T47D (cell line): ENCODE measurements around a stretch of chr14.

DNA sequence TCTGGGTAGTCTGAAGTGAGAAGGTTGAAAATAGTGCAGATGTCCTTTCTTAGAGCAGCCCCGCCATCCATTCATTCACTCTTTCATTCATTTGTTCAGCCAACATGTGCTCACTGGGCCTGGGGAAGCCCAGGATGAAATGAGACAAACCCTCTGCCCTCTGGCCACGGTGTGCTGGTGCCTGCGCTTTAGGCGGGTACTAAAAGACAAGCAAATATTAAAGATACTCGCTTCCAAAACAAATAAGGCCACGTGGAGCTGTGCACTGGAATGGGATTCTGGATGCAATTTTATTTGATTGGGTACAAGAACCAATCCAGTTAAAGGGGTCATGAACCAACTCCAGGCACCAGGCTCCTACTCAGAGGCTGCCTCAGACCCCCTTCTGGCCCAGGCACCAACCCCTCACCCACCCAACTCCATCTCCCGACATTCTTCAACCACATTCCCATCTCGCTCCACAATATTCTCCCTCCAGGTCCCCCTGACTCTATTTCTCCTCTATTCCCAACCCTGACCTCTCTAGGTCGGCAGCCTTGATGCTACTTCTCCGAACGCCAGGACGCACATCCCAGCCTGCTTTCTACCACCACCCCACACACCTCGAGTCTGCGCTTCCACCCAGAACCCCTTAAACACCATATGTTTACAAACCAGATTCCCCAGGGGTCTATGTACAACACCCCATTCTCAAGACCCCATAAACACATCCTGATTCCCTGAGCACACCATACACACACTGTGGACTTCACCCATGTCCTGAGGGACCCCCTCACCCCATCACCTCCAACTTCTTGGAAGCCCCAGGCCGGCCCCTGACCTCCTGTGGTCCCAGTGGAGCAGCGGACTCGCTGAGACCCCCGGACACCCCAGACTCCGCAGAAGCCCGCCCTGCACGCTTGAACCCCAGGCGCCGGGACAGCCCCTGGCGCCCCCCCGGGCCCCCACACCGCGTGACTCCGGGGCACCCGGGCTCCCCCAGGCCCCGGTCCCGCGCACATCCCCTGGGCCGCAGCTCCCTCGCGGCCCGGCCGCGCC, 870 bp downstream of the TTC7B start:
- RRBS = 6% methylated on average over 16 of the region's 38 CpGs

- RRBS = no CpG with 5 or more reads among the region's 38 CpGs
Measured at GRCh38 chr14:90827973-90828508, 11.8 kb upstream of the TTC7B start.

GRCh38 chr14:90969679-90970362, 90.6 kb downstream of the RPS6KA5 start:
- RRBS = no CpG with 5 or more reads among the region's 2 CpGs

GRCh38 chr14:91060785-91061039, 271 bp upstream of the RPS6KA5 start:
- RRBS = no CpG with 5 or more reads among the region's 17 CpGs

GRCh38 chr14:91154721-91155320, 40.9 kb downstream of the DGLUCY start:
- RRBS = no CpG with 5 or more reads among the region's 14 CpGs

- RRBS = no CpG with 5 or more reads among the region's 3 CpGs
Measured at GRCh38 chr14:91164537-91165103, 50.7 kb downstream of the DGLUCY start.

DNA sequence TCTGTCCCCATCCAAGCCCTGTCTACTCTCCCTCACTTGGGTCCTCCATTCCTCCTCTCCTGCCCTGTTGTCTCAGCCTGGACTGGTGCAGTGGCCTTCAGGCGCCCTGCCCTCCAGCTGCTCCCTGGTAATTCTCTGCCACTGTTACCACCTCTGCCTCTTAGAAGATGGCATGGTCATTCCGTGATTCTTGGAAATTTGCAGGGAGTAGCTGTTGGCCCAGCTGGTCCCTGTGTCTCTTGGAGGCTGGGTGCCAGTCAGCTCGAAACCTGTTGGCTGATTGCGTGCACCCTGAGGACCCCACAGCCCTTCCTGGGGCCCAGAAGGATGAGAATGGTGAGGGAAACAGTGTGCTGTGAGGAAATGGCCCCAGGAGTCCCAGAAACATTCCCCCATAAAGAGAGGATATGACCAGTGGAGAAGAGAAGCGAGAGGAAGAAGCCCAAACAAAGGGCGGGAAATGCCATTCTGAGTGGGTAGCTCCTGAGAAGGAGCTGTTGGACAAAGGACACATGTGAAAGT, 22.4 kb downstream of the GPR68 start:
- RRBS = no CpG with 5 or more reads among the region's 6 CpGs

- RRBS = 84% methylated on average over 18 of the region's 71 CpGs
Measured at GRCh38 chr14:91233712-91234666, 10.5 kb downstream of the GPR68 start.

DNA sequence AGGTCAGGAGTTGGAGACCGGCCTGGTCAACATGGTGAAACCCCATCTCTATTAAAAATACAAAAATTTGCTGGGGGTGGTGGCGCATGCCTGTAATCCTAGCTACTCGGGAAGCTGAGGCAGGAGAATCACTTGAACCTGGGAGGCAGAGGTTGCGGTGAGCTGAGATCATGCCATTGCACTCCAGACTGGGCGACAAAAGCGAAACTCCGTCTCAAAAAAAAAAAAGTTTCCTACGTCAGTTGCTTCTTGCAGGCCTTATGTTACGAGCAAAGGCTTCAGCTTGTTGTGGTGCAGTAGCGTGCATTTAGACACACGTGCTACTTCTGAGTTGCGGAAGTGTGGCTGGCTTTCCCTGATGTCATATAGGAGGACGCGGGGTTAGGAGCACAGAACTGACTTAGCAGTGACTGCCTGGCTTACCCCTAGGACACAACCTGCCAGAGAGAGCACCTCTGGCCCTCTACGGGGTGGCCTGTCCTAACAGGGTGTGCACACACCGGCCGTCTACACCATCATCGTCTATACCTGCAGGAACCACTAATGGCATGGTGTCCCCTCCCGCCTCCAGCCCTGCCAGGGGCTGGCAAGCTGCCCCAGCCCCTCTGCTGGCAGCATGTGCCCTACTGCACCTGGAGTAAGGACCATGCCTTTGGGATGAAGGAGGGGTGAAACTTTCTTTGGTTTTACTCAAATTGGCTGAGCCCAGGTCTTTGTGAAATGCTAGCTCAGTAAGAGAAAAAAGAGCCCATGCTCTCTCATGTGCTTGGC, 1.6 kb upstream of the GPR68 start:
- RRBS = no CpG with 5 or more reads among the region's 19 CpGs

- RRBS = no CpG with 5 or more reads among the region's 5 CpGs
Measured at GRCh38 chr14:91262752-91263213, 18.3 kb upstream of the GPR68 start.

DNA sequence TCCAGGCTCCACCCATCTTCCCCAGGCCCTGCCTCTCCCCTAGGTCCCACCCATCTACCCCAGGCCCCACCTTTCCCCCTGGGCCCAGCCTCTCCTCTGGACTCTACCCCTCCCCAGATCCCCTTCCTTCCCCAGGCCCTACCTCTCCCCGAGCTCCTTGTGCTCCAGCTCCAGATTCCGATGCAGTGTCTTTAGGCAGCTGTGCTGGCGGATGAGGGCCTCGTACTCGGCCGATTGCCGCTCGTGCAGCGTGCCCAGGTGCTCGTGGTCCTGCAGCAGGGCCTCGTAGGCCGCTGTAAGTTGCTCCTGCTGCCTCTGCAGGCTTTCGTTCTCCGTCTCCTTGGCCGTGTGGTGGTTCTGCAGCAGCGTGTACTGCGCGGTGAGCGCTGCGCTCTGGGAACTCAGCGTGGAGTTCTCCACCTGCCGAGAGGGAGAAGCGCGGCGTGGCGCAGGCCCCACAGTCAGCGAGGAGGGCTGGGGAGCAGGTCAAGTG, 59.1 kb upstream of the GPR68 start:
- RRBS = no CpG with 5 or more reads among the region's 27 CpGs

- RRBS = no CpG with 5 or more reads among the region's 12 CpGs
Measured at GRCh38 chr14:91342265-91342754, 75.3 kb downstream of the CCDC88C start.

DNA sequence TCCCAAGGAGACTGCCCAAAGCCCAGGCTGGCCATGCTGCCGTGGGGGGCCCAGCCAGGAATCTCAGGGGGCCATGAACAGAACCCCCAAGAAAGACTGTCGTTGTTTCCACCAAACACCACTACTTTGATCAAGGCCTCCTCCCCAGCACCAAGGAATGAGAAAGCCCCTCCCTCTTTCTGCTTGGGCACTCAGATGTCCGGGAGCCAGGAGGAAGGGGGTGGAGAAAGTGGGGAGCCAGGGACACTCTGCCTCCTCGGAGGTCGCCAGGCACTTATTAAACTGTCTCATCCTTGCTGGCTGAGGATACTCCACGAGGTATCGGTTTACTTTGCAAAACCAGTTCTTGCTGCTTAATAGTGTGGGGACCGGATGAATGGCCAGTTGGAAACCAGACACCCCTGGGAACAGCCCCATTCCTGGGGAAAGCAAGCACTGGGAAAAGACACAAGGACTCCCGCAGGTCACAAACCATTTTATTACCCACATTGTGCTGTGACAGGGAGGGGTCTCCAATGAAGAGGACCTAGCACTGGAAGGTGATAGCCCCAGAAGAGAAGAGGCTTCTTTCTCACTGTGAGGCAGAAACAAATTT, 34.2 kb downstream of the CCDC88C start:
- RRBS = no CpG with 5 or more reads among the region's 9 CpGs

DNA sequence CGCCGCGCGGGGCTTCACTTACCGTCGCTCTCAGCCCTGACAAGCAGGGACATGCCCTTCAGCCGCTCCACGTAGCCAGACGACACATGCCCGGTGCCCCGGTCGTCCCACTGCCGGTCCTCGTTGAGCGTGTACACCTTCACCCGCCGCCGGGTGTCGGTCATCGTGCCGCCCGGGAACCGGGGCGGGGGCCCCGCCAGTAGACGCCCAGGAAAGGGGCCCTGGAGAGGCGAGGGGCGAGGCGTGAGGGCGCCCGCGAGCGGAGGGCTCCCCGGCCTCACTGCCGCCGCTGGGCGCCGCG, 676 bp downstream of the PPP4R3A start:
- RRBS = 1% methylated on average over 15 of the region's 39 CpGs

DNA sequence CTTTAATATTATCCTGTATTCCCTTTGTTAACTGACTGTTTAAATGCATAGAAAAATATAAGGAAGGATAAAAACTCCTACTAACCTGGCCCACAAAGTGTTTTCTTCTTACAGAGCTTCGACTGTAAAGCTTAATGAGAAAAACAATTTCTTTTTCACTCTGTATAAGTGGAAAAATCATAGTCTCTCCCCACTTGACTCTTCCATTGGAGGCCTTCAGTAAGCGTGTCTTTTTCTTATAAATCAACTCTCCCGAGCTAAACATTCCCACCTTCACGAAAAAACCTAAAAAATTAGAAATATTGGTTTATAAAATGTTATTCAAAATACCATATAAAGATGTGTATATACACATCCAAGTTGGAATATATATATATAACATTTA, 53.2 kb upstream of the CATSPERB start:
- RRBS = no CpG with 5 or more reads among the region's 4 CpGs

GRCh38 chr14:91830694-91831321, 36.5 kb downstream of the TC2N start:
- RRBS = no CpG with 5 or more reads among the region's 3 CpGs

DNA sequence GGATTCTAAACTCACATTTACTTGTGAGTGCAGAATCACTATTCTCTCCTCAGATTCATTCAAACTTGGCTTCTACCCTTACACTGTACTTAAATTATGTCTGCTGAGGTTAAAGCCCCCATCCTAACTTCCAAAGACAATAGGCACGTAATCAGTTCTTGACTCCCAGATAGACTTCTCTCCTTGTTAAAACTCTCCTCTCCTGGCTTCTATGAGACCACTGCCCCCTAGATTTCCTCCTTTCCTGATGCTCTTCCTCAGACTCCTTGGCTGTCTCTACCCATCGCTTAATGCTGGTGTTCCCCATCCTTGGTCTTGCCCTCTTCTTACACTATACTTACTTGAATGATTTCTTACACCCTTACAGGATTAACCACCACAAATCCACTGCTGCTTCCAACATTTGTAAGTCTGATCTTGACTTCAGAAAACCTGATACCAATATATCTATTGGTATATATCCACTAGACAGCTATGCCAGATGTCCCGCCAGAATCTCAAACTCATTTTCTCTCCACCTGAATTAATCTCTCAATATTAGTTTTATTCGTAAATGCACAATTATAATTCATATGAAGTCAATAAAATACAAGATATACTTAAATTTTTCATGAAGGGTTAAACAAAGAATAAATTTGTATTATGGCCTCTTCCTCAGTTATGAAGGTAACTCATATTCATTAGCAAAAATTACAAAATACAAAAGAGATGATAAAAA, 32.6 kb downstream of the TC2N start:
- RRBS = no CpG with 5 or more reads among the region's 4 CpGs

- RRBS = no CpG with 5 or more reads among the region's 4 CpGs
Measured at GRCh38 chr14:91860987-91861604, 6.2 kb downstream of the TC2N start.

- RRBS = no CpG with 5 or more reads among the region's 8 CpGs
Measured at GRCh38 chr14:91883946-91884404, 16.6 kb upstream of the TC2N start.